Left common carotid artery plus branches (tissue), 1 donor: Measurements from ENCODE around the genes TSG101, HTATIP2, GAS2 and MUC15.

- PRO-cap: bidirectional peak, plus-strand start at chr11:18526966, minus-strand start at chr11:18526895
These were observed at the start of gene TSG101 for GRCh38 chr11:18526431-18527424. TSG101 (minus strand) TSS chr11:18526942.

DNA sequence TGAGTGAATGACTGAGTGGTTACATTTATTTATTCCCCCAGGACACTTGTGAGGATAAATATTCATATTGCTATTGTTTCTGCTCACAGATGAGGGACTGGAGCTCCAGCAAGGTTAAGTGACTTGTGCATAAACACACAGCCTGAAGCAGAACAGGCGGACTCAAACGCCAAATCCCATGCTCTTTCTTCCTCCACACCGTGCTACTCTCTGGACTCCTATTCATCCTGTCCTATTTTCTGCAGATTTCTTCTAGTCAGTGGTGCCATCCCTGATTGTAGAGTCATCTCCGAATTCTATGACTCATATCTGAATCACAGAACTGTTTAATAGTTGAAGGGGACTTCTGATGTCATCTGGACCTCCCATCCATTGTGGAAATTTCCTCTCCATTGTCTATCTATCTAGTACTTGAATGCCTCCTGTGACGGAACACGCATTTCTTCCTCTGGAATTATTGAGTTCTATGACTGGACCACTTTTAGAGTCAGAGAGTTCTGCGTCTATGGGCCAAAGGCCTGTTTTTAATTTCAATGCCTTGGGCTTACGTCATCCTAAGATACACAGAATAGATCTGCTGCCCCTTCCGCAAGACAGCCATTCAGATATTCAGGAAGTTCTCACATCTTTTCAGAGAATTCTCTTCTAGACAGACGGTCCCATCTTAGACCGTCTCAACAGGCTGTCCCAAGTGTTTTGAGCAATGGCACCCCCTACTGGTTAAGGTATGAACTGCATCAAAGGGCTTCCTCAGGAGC lies 27.7 kb downstream of the PTPN5 start:
- PRO-cap: no peak

- PRO-cap: no peak
These were observed 52.1 kb upstream of the PTPN5 start for GRCh38 chr11:18843787-18844013.

DNA sequence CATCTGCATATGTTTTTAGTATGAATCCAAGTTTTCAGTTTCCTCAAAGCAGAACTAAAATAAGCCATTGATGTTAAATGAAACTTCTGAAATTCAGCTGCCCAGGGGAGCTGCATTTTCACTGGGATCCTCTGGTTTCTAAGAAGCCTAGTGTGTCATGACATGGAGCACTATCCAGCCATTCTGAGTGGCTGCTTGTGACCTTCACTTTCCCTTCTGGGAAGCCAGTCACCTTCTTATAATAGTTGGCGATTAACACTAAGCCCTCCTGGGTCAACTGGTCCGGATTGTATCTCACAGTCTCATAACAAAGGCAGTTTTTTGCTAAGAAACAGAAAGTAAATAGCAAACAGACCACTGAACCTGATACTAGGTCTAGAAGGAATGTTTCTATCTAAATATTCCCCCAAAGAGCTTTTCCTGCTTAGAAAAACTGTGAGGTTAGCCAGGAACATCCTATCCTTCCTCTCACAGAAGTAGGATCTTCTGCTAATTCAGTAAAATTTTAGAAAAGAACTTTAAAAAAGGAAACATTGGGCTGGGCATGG lies 7.8 kb downstream of the CSRP3 start:
- PRO-cap: no peak

GRCh38 chr11:19225184-19225706 lies 15.5 kb downstream of the E2F8 start:
- PRO-cap: no peak

DNA sequence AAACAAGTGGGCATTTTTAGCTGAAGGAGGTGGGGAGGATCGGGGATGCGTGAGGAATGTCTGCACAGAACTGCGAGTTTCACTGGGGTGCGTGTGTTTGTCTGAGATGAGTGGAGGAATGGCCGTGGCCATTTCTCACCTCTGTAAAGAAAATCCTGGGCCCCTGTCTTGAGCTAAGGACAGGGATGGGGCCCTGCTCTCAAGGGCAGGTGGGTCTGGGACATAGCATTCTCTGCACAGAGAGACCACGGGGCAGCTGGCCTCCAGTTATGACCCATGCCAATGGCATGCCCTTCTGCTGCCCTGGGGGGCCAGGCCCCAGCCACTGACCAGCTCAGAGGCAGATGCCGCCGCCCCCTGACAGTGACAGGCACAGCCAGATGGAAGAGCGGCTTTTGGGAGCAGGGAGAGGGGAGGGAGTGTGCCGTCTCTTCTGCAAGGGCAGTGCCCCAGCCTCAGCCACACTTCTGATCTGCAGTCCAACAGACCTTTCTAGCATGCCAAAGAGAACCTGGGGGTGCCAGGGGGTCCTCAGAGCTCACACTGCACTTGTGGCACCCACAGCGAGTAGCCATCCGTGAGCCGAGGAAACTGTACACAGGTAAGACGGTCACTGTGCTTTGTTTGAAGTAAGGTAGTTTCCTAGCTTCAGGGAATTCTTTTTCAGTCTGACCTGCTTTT lies 114.8 kb upstream of the NAV2 start:
- PRO-cap: bidirectional peak, plus-strand start at position 343 of the sequence, minus-strand start at position 217 of the sequence

DNA sequence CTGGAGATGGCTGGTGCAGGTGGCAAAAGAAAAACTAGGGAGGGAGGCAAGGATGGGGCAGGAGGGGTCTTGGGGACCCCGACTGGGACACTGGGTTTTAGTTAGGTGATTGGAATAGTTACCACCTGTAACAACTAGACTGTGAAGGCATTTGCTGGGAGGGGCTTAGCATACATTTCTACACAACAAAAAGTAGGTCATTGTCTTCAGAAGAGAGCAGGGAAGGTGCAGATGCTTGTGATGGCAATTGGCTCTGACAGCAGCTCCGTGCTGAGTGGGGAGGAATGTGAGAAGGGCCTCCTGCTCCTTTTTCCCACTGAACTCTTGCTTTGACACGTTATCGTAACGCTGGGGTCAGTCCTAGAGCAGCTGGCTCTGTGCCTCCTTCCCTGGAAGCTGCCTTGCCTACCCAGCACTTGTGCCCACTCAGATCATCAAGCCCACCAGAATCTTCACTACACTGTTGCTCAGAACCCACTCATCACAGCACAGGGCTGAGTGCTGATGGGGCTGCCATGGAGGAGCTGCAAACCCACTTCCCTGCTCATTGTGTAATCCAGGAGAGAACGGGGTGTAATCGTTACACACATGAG lies 15.0 kb upstream of the NAV2 start:
- PRO-cap: no peak

- PRO-cap: no peak
These were observed 4.4 kb downstream of the NAV2 start for GRCh38 chr11:19717015-19717471.

- PRO-cap: no peak
These were observed 80.7 kb downstream of the NAV2 start for GRCh38 chr11:19793304-19793721.

GRCh38 chr11:19953113-19953809 lies 207.0 kb downstream of the DBX1 start:
- PRO-cap: no peak

DNA sequence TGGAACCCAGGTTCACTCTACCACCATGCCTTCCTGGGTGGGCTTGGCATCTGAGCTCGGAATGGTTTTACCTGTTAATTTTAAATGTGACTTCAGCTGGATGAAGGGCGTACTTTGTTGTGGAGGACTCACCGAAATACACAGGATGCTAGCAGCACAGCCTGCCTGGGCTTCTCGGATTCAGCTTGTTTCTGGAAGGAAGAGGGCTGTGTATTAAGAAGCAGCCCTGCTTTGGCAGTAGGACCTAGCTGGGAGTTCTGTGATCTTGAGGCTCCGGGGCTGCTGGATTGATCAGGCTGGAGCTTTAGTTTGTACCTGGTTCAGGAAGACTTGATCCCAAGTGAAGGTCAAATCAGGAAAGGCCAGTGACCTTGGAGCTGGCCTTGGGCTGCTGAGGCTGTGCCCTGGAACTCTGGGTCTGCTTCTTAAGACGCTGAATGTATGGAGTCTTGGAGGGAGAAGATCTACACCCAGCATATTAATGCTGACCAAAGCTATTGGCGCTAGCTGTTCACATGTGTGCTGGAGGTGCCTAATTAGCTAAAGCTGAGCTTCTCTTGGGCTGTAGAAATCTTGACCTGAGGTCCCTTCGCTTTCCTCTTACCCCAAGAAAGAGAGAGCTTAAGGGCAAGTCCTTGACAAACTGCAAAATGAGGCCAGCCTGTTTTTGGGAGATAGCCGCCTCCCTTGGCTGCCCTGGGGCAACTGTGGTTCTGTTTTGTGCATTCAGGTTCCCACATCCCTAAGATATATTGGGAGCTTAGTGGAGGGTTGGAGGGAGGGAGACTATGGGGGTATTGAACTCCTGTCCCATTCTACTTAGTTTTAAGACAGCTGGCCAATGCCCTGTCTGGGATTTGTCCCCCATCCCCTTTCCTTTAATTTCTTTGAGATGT lies 136.0 kb downstream of the DBX1 start:
- PRO-cap: no peak

DNA sequence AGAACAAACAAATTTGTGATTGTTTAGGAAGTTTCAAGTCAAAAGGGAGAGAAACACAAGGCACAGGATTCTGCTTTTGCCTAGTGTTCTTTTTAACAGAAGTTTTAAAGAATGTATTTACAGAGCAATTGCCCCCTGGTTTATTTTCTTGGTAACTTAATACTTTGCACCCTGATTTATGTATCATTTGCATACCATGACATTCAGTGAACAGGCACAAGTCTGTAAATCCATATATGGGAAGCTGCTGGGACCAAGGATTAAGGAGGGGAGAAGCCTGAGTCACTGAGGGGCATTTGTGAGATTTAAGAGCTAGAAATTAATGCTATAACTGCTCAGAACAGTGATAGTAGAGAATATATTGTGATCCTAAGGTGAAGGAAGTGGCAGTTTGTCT lies 103.1 kb downstream of the DBX1 start:
- PRO-cap: no peak

GRCh38 chr11:20097090-20097927 lies 63.0 kb downstream of the DBX1 start:
- PRO-cap: no peak

DNA sequence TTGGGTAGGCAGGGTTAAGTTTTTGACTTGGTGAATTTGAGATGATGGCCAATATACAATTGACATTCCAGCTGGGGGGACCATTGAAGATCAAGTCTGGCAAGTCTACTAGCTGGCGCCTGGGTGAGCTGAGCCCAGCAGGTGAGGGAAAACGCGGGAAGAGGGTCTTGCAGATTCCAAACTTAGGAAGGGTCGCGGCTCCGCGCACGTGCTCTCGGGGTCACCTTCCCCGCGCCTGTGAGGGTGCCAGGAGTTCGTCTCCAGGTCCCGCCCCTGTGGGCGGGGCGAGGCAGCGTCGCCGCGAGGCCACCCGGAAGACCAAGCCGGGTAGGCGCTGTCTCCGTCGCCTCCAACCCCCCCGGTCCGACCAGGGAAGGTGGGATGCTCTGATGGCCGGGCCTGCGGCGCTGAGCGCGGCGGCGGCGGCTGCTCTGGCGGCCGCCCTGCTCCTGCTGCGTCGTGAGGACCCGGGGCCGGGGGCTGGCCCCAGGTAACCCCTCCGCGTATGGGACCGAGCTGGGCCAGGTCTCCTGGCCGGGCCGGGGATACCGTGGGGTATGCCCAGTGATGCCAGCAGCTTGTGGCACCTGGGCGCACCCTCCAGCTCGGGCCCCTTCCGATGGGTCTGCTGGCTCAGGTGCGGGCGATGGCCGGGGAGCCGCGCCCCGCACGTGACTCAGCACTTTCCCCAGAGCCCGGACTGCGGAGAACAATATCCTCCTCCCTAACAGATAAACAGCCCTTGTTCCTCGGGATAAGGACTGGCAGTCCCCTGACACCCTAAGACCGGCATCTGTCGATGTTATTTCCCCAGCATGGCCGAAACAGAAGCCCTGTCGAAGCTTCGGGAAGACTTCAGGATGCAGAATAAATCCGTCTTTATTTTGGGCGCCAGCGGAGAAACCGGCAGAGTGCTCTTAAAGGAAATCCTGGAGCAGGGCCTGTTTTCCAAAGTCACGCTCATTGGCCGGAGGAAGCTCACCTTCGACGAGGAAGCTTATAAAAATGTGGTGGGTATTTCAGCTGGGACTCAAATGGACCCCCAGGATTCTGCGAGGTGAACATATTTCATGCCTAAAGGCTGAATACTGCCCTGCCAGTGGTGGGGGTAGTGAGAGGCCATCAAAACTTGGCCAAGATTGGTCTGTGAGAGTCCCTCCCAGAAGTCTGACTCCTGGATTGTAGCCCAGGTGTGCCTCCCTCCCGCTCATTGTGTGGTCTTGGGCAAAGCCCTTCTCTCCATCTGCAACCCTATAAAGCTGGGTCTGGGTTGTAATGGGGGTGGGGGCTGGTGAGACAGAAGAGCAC lies at the start of gene HTATIP2:
Gene HTATIP2 (plus strand): TSS at position 292 of the 1,308 bp plus-strand sequence.
- PRO-cap: unidirectional peak, plus-strand start at position 337 of the sequence; bidirectional peak, plus-strand start at position 738 of the sequence, minus-strand start at position 621 of the sequence

DNA sequence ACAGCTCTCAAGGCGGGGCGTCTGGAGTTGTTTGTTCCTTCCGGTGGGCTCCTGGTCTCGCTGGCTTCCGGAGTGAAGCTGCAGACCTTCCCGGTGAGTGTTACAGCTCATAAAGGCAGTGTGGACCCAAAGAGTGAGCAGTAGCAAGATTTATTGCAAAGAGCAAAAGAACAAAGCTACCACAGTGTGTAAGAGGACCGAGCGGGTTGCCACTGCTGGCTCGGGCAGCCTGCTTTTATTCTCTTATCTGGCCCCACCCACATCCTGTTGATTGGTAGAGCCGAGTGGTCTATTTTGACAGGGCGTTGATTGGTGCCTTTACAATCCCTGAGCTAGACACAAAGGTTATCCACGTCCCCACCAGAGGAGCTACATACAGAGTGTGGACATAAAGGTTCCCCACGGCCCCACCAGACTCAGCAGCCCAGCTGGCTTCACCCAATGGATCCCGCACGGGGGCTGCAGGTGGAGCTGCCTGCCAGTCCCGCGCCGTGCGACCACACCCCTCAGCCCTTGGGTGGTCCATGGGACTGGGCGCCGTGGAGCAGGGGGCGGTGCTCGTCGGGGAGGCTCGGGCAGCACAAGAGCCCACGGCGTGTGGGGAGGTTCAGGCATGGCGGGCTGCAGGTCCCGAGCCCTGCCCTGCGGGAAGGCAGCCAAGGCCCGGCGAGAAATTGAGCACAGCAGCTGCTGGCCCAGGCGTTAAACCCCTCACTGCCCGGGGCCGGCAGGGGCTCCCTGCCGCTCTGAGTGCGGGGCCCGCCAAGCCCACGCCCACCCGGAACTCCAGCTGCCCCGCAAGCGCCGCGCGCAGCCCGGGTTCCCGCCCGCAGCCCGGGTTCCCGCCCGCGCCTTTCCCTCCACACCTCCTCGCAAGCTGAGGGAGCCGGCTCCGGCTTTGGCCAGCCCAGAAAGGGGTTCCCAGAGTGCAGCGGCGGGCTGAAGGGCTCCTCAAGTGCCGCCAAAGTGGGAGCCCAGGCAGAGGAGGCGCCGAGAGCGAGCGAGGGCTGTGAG lies 439.9 kb upstream of the ANO5 start:
- PRO-cap: no peak

DNA sequence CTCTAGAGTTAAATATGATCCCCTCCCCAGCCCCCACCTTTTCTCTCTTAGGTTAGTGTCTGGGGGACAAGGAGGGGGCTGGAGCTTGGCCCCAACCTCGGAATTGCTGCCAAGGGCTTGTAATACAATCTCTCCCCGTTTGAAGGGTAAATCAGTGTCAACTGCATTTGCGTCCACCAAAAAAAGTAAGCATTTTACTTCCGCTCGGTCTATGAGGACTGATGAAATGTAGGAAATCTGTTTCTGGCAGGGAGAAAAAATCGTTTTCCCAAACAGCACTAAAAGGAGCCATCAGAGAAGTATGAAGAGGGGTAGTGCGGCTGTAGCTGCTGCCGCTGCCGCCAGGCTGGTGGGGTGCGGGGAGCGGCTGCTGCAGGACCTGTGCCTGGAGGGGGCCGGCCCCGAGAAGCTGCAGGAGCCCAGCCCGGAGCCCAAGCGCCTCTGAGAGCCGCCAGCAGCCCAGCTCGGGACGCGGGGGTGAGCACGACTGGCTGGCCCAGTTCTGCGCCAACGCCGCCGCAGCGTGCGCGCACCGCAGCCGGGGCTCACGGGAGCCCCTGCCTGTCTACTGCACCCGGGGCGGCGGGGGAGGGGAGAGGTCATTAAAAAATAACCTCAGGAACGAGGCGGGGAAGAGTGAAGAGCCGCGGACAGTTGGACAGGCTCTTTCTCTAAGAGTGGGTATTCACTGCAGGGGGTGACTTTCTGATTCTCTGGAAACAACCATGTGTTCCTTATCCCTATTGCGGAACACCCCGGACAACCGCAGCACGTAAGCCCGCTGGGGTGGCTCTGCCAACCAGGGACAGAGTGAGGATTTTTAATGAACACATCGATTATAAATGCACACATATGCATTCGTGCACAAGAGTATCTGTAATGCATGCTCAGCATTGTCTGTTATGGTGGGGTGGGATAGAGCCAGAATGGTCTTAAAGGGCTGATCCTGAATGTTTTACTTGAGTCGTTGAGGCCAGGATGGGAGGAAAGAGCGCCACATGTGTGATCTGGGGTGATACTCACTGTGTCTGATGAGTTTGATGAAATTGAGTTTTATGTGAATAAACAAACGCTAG lies at the start of gene GAS2:
Gene GAS2 (plus strand): TSS at position 189 of the 1,076 bp plus-strand sequence.
- PRO-cap: no peak

DNA sequence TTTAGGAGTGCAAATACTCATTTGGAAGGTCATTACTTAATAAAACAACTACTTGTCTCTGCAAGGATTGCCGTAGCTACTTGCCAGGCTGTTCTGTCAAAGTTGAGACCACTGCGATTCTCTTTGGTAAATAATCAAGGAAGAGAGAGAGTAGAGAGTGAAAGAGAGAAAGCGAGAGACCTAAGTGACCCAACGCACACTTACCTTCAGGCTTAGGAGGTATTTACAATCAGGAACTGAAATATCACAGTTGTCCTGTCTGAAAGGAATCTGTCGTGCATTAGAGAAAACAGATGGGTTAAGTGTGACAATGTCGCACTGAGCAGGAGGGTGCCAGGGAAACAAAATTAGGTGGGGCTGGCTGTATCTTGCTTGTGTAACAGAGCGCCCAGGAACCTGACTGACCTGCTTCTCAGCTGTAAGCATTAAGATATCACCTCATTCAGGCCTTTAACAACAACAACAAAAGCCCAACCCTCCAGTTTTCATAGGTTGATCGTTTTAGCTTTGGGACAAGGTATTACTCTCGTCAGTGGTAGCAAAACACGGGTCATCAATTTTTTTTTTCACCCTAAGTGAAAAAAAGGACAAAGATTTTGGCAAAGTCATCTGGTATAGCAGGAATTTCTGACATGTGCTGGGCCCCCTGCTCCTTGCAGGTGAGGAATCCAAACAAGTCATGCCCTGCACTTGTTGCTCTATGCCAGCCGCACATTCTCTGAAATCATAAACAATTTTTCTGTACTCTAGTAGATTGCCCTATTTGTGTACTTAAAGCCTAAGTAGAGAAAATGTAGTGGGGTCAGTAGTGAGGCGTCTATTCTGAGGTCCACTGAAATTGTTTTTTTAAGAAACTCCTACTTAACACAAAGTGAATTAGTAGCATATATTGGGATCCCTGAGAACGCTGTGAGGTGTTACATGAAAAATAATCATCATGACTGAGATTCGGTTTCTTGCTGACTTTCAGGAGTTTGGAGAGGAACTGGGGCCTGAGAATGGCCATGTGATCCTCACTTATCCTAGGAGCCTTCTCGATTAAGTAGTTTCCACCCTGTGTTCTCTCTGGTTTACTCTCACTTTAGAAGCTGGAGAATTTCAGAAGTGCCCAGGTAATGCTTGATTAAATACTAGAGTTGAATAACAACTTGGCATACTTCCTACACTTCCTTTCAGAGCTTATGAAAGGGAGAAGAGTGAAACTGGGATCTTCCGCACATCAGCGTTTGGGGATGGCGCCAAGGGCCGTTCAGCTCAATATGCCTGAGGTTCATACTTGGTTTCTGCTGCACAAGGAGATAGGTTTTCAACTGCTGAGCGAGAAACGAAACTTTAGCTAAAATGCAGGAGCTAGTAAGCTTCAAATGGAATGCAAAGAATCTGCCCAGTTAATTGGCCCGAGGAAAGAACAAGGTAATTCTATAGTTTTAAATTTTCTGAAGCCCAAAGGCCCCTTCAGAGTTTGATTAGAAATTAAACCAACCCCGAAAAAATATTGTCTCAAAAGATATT lies at the start of gene MUC15:
Gene MUC15 (minus strand): TSS at position 427 of the 1,512 bp plus-strand sequence.
- PRO-cap: no peak

DNA sequence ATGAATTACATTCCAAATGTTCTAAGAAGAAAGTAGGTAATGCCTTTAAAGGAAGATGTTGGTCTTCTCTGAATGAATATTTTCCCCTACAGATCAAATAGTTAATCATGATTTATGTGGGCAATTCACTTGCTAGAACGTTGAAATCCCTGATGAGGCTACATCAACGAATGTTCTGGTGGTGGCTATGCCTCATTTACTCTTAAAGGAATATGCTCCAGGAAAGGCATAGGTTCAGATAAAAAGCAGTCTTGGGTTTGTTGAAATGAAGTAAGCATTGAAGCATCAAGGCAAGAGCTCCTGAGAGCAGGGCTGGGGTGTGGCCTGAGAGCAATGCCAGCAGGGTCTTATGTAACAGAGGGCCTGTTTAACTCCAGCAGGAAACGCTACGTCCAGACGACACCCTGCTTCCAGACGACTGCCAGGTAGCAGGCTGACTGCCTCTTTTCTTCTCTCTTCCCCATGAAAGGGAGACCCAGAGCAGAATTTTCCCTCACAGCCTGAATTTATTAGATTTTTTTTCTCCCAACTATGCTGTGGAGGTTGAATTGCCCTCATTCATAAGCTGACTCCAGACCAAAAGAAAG lies 127.1 kb upstream of the SLC5A12 start:
- PRO-cap: no peak

DNA sequence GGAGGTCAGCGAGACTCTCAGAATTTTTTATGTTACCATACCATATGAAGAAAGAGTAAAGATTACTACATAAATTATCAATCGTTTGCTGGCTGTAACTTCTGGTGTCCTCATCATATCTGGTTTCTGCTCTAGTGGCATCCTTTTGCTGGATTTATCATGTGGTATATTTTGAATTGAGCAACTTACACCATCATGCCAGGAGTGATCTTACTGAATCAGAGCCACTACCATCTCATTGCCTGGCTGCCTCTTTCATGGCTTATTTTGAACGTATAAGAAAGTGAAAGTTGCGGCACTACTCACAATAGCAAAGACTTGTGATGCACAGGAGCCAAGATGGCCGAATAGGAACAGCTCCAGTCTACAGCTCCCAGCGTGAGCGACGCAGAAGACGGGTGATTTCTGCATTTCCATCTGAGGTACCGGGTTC lies 29.1 kb upstream of the FIBIN start:
- PRO-cap: no peak

GRCh38 chr11:26991952-26992405 lies 1.9 kb upstream of the FIBIN start:
- PRO-cap: no peak